Measurements from ENCODE around the genes PLXNB1, P4HTM and USP19.

DNA sequence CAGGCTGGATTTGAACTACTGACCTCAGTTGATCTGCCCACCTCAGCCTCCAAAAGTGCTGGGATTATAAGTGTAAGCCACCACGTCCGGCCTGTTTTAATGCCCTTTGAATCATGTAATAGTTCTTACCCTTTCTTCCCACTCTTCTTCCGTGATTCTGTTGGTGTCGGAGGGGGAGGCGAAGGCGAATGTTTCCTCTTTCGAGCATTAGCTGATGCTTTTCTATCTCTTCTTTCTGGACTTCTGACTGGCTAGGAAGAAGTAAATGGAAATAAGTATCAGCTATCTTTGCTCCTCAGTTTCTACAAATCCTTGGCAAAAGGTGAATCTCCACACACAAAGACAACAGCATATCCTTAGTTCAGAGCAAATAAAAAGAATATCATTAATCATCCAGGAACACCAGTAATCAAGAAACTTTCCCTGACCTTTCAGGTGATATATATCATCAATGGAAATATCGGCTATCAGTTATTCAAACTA is 75.4 kb downstream of the SMARCC1 start:
- RRBS: no CpG with 5 or more reads among the region's 8 CpGs

DNA sequence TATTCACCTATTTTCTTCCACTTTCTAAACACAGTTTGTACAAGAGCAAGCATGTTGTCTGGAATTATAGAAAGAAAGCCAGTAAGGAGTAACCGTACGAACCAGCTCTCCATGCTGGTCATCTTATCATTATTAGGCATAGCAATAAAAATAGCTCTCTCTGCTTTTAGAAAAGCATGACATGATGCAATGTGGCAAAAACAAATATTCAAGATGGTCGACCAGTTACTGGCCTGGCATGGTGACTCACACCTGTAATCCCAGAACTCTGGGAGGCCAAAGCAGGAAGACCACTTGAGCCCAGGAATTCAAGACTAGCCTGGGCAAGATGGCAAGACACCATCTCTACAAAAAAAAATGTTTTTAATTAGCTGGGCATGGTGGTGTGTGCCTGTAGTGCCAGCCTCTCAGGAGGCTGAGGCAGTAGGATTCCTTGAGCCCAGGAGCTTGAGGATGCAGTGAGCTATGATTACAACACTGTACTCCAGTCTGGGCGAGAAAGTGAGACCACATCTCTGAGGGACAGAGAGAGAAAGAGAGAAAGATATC is 2.7 kb upstream of the MAP4 start:
- RRBS: no CpG with 5 or more reads among the region's 4 CpGs

DNA sequence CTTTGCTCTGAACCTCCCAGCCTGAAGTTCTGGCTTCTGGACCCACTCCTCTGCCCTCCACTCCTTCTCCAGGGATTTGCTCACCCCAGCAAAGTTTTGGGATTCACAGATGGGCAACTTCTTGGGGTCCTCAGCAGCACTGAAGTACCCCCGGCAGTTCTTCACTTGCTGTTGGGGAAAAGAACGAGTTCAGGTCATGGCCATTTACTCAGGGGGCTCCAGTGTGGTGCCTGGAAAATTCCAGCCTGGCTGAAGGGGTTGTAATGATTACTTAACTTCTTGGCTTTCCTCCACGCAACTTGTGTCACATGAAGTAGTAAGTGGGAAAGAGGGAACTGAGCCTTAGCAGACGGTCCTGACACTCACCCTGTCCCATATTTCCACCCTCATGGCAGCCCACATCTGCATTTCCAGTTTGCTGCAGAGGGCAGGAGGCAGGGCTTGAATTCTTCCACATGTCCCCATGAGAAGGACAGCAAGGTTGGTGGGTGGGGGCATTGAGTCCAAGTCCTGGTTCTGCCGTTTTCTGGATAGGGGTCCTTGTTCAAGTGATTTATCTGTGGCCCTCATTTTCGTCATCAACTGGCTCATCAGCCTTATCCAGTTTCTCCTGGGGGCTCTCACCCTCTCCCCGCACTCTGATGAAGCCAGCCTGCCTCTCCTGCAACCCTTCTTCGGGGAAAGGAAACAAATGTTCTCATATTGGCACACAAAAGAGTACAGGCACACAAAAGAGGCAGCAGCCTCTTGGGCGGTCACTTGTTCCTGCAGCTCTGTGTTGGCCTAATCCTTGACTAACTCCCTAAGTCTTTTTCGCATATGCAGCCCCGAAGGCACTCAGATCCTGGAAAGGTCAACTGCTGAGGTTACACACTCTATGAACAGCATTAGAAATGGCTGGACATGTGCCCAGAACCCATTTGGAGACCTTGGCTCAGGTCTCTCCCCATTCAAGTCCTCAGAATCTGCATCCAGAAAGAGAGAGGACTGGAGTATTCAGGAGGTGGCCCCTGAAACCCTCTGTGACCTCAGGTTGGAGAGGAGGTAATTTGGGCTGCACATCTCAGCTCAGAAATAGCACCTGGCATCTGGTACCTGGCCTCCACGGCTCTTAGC is 7.6 kb upstream of the CAMP start:
- RRBS: no CpG with 5 or more reads among the region's 12 CpGs

DNA sequence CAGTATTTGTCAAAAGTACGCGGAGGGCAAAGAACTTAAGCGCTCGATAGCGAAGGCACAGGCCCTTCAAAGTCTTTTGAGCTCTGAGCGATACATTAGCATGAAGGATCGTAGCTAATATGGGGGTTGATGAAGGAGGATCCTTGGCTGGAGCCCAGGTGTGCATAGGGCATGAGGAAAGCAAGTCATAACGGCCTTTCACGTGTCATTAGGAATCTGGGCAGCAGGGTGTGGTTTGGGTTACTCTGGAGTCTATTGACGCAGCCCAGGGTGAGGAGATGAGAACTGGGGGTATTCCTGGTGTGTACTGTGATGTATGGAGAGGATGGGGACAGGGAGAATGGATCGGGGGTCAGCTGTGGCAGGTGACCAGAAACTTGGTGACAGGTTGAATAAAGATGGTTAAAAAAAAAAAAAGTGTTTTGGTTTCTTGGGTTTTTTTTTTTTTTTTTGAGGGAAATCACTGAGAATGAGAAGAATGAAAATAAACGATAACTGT is 712 bp upstream of the NME6 start:
- RRBS: no CpG with 5 or more reads among the region's 12 CpGs

- RRBS: 81% methylated on average over 4 of the region's 21 CpGs
These were observed 25.8 kb downstream of the PLXNB1 start for GRCh38 chr3:48403720-48404789.

- RRBS: no CpG with 5 or more reads among the region's 33 CpGs
These were observed 11.9 kb downstream of the PLXNB1 start for GRCh38 chr3:48417655-48418784.

DNA sequence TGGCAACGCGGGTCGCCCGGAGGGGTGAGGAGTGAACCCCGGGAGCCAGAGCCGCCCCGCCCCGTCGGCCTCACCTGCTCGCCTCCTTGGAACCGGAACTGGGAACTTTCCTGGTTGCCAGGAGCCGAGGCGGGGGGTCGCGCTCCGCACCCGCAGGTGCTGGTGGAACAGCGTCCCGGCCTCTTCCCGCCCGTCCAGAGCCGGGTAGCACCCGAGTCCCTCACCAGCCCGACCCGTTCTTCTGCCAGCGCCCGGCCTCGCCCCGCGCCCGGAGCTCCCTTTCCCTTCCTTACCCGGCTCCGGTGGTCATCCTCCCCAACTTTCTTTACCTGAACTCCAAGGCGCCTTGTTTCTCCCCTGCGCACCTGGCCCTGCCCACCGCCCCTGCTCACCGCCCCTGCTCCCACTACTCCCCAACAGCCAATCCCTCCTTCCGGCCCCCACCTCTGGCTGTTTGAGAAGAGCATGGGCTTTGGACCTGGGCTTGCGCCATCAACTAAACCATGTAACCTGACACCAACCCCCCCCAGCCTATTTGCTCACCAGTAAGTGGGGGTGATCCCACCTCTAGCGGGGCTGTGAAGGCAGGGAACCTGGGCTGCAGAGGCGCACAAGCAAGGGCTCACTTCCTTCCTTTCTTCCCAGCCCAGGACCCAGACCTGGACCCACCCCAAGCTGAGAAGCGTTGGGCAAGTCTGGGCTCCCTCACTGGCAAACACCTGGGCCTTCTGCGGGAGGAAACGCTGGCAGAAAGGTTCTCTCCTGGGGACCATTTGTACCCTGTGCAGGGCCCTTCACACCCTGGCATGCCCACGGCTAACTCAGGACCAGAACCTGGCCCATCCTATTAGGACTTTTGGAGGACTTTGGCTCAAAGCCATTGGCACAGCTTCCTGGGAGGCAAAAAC is at the start of gene PLXNB1:
Gene PLXNB1, minus strand, starts transcription at position 408 of the 908 bp plus-strand sequence.
- RRBS: 3% methylated on average over 18 of the region's 45 CpGs

GRCh38 chr3:48432366-48433196 is 2.7 kb upstream of the PLXNB1 start:
- RRBS: no CpG with 5 or more reads among the region's 15 CpGs

GRCh38 chr3:48503777-48503932 is 319 bp downstream of the SHISA5 start:
- RRBS: no CpG with 5 or more reads among the region's 6 CpGs

- RRBS: no CpG with 5 or more reads among the region's 23 CpGs
These were observed 2.7 kb downstream of the UCN2 start for GRCh38 chr3:48560682-48561494.

DNA sequence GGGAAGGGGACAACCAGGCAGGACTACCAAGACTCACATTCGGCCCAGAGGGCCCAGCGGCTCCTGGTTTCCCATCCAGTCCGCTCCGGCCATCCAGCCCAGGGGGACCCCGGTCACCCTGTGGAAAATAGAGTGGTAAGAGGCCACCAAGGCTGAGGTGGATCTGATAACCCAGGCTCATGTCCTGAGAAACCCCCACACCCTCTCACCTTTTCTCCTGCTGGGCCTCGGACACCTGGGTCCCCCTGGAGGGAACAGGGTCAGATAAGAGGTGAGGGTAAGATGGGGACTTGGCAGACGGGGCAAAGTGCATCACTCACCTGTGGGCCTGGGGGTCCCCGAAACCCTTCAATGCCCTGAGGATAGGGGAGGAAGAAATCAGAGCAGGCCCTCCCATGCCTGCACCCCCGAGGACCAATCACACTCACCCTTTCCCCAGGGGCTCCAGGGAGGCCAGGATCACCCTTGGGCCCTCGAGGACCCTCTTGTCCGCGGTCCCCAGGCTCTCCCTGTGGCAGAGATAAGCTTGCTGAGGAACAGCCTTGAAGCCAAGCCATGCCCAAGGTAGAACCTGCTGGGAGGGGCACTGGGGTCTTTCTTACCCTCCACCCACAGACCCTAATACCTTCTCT is 15.7 kb upstream of the UCN2 start:
- RRBS: no CpG with 5 or more reads among the region's 12 CpGs

GRCh38 chr3:48687948-48688838 is 2.5 kb upstream of the NCKIPSD start:
- RRBS: no CpG with 5 or more reads among the region's 20 CpGs

GRCh38 chr3:48702310-48702939 is 14.6 kb downstream of the IP6K2 start:
- RRBS: no CpG with 5 or more reads among the region's 6 CpGs

DNA sequence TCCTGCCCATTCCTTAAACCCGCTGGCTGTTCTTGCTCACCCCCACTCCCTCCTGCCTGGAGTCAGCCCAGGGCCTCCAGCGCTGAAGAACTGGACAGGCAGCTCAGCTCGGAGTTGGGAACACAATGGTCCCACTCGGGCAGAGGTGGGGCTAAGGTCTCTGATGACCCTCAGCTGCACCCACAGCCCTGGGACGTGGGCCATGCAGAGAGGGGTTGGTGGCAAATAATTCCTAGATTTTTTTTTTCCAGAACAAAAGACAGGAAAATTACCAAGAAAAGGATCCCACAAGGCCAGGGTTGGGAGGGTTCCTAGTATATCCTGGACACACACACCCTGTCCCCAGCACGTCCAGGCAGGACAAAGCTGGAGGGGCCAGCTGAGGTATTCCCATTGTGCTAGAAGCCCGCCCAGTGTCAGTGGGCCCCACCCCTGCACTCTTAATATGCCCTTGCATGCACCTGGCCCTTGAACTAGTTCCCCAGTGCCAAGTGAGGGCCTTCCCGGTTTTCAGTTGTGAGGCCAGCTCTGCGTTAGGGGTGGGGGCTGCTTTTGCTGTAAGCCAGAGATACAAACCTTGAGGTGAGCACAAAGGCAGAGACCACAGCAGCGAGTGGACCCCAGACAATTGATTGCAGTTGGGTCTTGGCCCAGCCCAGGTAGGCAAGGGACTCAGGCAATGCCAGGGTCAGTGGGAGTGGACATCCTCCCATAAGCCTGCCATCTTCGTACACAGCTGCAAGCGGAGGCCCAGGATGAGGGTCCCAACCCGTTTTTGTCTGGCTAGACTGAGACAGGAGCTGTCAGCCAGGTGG is 22.2 kb upstream of the IP6K2 start:
- RRBS: no CpG with 5 or more reads among the region's 13 CpGs

- RRBS: no CpG with 5 or more reads among the region's 1 CpG
These were observed 33.8 kb downstream of the ARIH2 start for GRCh38 chr3:48952302-48952897.

DNA sequence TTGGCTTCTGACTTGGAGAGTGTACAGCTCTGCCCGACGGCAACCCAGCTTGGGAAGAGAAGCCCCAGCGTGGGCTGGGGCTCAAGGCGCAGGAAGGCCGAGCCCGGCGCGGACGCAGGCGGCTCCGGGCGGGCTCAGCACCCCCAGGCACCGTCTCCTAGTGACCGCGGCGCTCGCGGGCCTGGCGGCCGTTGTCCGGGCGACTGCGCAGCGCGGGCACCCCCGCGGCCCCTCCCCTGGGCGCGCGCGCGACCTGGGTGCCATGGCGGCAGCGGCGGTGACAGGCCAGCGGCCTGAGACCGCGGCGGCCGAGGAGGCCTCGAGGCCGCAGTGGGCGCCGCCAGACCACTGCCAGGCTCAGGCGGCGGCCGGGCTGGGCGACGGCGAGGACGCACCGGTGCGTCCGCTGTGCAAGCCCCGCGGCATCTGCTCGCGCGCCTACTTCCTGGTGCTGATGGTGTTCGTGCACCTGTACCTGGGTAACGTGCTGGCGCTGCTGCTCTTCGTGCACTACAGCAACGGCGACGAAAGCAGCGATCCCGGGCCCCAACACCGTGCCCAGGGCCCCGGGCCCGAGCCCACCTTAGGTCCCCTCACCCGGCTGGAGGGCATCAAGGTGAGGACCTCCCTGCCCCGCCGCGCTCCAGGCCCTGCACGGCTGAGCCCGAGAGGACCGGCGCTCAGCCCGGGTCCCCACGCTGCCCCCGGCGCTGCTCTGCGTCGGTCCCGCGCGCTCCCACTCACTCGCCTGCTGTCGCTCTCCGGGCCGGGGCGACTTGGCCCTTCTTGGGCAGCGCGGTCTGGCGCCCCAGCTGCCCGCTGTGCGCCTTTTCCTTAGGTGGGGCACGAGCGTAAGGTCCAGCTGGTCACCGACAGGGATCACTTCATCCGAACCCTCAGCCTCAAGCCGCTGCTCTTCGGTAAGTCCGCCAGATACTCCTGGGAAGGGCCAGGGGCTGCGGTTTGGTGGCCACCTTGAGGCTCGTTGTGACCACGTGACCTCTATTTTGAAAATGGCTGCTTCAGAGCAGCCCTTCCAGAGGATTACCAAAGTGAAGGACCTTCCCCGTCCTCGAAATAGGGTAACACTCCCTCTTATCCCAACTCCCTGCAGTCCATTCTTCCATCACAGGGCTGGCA is at the start of gene P4HTM:
Gene P4HTM, plus strand, starts transcription at position 247 of the 1,140 bp plus-strand sequence.
- RRBS: 2% methylated on average over 25 of the region's 110 CpGs

GRCh38 chr3:49022804-49023069 is 816 bp downstream of the NDUFAF3 start:
- RRBS: 23% methylated on average over 4 of the region's 9 CpGs

- RRBS: no CpG with 5 or more reads among the region's 7 CpGs
These were observed 838 bp downstream of the QARS1 start for GRCh38 chr3:49103819-49104018.

GRCh38 chr3:49119426-49119808 is 1.2 kb downstream of the USP19 start:
- RRBS: no CpG with 5 or more reads among the region's 3 CpGs

DNA sequence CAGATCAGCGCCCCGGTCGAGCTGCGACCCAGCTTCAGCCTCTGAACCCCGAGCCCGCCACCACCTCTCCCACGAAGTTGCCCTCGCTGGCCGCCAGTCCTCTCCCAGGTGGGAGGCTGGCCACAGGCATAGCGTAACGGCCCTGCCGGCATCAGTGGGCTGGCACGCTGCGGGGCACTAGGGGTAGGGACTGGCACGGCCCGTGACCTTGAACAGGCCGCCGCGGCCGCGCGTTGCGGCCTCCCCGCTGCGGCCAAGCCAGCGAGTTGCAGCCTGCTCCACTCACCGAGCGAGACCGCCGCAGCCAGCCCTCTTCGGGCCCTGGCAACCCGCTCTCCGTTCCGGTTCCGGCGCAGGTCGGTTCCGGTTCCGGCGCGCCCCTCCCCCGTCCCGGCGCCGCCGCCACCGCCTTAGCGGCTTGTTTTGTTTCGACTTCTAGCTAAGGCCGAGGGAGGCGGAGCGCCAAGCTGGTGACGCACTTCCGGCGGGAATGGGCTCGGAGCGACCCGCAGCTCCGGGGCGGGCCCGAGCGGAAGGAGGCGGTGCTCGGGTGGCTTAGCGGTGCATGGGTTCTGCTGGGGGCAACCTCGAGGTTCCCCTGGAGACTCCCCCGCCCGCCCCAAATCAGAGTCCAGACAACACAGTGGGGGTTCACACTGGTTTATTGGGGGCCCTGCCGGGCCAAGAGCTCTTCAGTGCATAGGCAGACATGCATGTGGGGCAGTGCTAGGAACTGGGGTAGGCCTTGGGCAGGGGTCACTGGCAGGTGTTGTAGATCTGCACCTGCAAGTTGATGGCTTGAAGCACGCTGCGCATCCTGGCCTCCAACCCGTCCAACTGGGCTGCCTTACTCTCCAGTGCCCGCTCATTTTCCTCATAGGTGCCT is at the start of gene USP19:
Gene USP19, minus strand, starts transcription at position 354 of the 886 bp plus-strand sequence.
- RRBS: 2% methylated on average over 12 of the region's 73 CpGs

All from AG08470 (cell line).